Measurements from ENCODE around the genes STYX and GMFB.

DNA sequence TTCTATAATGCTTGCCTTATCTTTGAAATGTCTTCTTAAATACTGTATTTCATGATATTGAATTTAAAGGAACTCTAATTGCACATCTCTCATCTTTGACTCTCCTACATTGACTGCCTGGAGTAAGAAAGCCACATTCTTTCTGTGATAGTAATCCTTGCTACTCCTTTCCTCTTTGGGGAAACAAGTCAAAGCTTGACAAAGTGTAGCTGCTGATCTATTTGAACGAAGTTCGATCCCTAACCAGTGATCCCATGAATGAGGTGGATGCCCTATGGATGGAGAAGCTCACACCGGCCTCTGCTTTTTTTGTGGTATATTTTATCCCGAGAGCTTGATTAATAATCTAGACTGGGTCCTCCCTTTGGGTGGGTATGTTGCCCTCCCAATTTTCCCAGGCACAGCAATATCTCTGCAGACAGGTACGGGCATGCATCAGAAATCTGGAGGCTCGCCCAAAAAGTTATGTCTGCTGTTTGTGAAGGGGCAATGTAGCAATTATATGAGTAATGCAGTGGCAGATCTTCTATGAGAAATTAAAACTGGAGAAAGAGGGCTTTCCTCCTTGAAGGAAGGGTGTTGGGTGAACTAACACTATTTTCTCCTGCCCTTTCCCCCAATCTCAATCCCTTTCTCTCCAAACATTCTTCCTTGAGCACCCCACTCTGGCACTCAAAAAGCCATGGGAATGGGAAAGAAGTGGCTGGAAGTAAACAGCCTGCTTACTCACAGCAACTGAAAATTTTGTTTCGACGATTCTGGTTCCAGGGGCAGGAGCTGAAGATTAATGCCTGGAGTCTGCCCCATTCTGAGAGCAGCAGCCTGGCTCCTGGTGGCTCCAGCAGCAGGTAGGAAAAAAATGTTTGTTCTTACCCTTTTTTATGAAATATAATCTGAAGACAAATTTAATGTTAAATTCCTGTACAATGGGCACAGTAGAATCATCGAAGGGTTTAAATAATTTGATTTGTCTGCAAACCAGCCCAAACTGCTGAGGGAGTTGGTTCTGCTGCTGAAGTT is 162.8 kb upstream of the FRMD6 start:
- PRO-cap, result no peak
- RAMPAGE, long total RNA, 4 experiments, result no peak in any of the 4 experiments

GRCh38 chr14:51554310-51554975 is 97.3 kb upstream of the FRMD6 start:
- PRO-cap, result no peak
- RAMPAGE, long total RNA, 4 experiments, result no peak in any of the 4 experiments

DNA sequence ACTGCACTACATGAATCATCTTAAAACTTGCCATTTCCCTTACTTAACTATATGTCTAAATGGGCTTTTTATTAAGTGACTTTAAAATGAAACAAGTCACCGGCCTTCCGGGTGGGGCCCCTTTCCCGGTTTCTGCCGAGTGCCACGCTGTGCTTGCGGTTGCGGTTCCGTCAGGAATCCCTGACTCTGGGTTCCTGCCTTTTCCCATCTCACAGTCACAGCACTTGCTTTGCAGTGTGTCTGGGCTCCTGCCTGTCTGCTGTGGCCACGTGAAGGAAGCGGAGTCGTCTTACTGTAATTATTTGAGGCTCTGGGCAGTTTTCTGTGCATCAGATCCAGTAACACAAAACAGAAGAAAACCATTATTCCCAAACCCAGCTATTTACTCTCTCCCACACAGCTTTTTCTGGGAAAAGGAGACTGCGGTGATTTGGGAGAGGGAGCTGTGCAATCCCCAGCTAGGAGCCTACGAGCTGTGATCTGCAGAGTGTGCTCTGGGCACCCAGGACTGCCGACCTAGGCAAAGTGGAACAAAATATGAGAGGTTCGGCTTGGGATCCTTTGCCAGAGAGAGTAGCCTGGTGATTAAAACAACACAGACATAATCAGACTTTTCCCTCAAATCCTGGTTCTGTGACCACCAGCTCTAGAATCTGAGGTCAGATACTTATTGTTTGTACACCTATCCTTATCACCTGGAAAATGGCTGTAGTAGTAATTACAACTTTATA is 43.9 kb upstream of the FRMD6 start:
- PRO-cap, result no peak
- RAMPAGE, long total RNA, 4 experiments, result no peak in any of the 4 experiments

- PRO-cap, result no peak
- RAMPAGE, long total RNA, 4 experiments, result no peak in any of the 4 experiments
Measured at GRCh38 chr14:51697899-51698234, 46.2 kb downstream of the FRMD6 start.

DNA sequence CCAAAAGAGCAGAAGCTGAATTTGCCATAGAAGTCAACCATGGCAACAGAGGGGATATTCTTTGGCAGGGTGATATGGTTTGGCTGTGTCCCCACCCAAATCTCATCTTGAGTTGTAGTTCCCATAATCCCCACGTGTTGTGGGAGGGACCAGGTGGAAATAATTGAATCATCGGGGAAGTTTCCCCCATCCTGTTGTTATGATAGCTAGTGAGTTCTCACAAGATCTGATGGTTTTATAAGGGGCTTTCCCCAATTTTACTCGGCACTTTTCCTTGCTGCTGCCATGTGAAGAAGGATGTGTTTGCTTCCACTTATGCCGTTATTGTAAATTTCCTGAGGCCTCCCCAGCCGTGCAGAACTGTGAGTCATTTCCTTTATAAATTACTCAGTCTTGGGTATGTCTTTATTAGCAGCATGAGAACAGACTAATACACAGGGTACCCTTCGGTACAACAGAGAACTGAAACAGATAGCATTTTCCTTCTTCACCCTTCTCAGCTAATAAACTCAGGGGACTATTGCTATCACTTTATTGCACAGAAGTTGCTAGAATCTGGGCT is 45.3 kb downstream of the GNG2 start:
- PRO-cap, result no peak
- RAMPAGE, long total RNA, 4 experiments, result no peak in any of the 4 experiments

DNA sequence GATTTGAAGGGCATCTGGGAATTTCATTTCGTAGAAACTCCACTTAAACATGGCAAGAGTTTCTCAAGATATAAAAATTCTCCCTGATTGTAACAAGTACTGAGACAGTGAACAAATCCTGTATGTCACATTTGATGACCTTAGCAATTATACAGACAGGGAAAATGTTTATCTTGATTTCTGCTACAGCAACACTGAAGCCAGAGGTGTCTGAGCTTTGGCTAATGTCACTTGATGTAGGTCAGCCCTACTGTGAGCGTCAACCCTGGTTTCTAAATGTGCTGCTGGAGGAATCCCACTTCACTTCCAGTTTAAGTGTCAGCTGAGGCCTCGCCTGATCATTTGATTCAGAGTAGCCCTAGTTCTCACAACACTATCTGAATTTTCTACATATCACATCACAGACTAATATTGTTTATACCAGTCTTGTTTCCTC is 20.9 kb downstream of the RTRAF start:
- PRO-cap, result no peak
- RAMPAGE, long total RNA, 4 experiments, result no peak in any of the 4 experiments

- PRO-cap, result no peak
- RAMPAGE, long total RNA, 4 experiments, result no peak in any of the 4 experiments
Measured at GRCh38 chr14:52351939-52352520, 37.9 kb downstream of the PTGER2 start.

DNA sequence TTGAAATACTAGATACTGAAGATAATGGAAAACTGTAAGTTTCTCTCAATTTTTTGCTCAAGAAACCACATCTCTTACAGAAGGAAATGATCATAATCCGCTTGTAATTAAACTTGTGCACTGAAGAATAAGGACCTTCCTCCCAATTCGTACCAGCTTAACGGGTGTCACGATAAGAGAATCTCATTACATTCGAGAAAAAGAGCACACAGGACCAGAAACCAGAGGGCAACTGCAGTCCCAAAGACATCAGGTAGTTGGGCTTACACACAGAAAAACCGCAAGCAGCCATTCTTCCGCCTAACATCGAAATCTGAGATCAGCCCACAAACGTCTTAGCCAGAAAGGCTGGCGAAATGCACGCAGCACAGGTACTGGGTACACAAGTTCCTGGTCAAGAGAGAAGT is 750 bp downstream of the ERO1A start:
- PRO-cap, result unidirectional peak, plus-strand start at position 217 of the sequence; unidirectional peak, plus-strand start at position 342 of the sequence
- RAMPAGE, long total RNA, 4 experiments, result no peak in any of the 4 experiments

DNA sequence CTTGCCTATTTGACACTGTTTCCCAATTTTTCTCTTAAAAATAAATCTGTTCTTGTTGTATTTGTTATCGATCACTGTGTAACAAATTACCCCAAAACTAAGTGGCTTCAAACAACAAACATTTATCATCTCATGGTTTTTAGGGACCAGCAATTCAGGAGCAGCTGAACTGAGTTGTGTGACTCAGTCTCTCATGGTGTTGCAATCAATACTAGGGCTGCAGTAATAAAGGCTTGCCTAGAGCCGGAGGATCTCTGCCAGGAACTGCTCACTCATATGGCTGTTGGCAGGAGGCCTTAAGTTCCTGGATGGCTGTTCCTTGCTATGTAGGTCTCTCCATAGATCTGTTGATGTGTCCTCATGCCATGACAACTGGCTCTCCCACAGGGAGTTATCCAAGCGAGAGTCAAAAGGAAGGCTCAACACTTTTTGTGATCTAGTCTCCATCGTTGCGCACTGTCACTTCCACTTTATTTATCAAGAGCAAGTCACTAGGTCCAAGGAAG is 3.8 kb upstream of the PSMC6 start:
- PRO-cap, result no peak
- RAMPAGE, long total RNA, 4 experiments, result no peak in any of the 4 experiments

DNA sequence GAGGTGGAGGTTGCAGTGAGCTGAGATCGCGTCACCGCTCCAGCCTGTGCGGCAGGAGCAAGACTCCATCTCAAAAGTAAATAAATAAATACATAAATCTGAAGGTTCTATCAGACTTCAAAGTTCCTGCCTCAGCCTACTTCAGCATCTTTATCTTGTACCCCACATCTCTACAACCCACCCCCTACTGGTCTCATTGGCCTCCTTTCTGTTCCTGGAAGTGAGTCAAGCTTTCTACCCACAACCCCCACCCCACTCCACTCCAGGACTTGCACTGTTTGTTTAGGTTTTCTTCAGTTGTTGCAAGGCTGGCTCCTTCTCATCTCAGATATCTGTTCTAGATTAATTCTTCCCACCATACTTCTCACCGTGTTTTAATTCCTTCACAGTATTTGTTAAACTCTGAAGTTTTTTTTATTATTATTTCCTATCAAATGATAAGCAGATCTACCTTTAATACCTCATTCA is 695 bp upstream of the PSMC6 start:
- PRO-cap, result no peak
- RAMPAGE, long total RNA, 4 experiments, result no peak in any of the 4 experiments

- PRO-cap, result bidirectional peak, plus-strand start at chr14:52730215, minus-strand start at chr14:52729958
- RAMPAGE, long total RNA, 4 experiments, result start-site peak on the plus strand in 4 of 4 experiments, at chr14:52730170-52730231 at its widest, 29 to 496 reads per replicate
Measured at GRCh38 chr14:52730073-52731113, at the start of gene STYX. Gene STYX, plus strand, starts transcription at chr14:52730166.

DNA sequence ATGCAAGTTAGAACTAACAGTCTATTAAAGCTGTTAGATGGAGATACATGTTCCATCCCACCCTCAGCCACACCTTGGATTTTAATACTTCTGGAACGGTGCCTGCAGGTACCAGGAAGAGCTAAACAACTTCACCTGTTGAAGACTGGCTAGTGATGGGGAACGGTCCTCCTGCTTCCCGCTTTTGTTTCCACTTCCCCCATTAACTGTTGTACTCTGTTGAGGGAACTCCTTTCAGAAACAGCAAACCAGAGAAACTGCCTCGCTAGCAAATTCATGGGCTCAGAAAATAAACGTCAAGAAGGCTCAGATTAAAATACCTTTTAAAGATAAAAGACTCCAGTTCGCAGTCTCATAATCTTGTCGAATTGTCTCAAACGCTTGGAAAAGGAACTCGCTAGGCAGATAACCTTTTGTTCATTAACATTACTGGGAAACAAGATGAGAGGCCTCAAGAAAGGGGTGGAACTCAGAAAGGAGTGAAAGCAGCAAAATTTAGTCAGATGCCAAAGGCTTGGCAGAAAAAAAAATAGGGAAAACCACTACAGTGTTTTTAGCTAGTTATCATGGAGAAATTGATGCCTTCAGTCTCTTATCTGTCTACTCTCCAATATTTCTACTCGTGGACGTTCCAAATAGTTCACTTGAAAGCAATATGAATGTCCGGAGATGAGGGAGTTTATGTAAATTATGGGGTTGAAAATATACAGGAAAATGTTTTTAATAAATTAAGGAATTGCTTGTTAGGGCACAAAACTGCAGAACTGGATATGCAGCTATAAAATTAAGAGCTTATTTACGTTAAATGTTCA is 1.4 kb upstream of the FERMT2 start:
- PRO-cap, result no peak
- RAMPAGE, long total RNA, 4 experiments, result no peak in any of the 4 experiments

DNA sequence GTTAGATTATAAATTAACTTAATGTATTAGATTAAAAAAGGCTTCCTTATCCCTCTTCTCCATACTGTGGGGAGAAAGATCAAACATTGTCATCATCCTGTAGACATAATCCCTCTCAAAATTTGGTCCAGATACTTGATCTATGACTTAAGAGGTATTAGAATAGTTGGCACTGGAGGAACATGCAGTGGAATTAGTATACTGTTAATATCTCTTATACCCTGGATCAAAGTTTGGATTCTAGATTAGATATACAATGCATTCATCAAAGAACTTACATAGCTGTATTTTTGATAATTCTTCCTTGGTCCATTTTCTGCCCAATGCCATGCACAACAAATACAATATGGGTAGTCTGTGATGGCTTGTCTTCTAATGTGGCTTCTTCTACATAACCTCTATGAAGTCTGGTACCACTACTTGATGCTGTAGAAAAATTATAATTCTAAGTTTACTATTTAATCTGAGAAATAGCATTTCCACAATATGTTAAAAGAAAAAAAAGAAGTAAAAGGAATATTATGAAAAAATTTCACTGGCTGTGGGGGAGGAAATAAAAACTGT is 61.5 kb downstream of the DDHD1 start:
- PRO-cap, result no peak
- RAMPAGE, long total RNA, 4 experiments, result no peak in any of the 4 experiments

GRCh38 chr14:53217369-53218118 is 64.4 kb upstream of the DDHD1 start:
- PRO-cap, result bidirectional peak, plus-strand start at chr14:53217769, minus-strand start at chr14:53217535
- RAMPAGE, long total RNA, 4 experiments, result start-site peak on the plus strand in 2 of 4 experiments, at chr14:53217436-53217972 at its widest, 16 to 51 reads per replicate

GRCh38 chr14:53327861-53328273 is 174.7 kb upstream of the DDHD1 start:
- PRO-cap, result no peak
- RAMPAGE, long total RNA, 4 experiments, result no peak in any of the 4 experiments

DNA sequence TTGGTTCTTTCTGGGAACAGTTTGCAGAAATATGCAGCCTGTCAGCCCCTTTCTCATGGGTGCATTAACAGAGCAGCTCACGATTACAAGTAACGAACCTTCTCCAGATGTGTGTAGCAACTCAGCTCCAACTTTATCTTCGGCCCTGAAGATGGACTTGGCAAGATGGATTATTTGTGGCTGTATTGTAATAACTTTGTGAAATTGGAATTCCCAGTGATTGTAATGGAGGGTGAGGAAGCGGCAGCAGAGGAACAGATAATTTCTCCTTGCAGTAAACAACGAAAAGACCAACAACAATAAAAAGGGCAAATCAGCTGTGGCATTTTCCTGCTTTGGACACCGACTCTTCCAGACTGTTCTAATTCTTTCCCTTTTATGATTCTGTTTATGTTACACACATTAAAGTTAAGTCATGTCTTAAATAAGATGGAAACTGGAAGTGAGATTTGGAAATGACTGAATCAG is 214.7 kb upstream of the DDHD1 start:
- PRO-cap, result no peak
- RAMPAGE, long total RNA, 4 experiments, result no peak in any of the 4 experiments

GRCh38 chr14:53608392-53608935 is 348.2 kb downstream of the BMP4 start:
- PRO-cap, result no peak
- RAMPAGE, long total RNA, 4 experiments, result no peak in any of the 4 experiments

DNA sequence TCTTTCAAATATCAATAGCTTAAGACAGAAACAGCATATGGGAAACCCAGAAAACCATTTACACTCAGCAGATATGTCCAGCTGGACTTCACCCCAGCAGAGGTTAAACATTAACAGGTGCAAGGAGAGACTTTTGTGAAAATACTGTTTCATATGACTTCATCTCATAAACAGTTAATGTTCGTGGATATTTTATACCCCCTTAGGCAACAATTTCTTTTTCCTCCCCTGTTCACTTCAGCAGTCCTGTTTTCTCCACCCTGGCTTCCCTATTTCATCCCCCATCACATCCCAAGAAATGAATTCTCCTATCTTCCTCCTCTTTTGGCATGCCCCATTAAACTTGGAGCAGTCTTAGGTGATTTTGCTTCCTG is 68.0 kb downstream of the BMP4 start:
- PRO-cap, result no peak
- RAMPAGE, long total RNA, 4 experiments, result no peak in any of the 4 experiments

GRCh38 chr14:53952965-53953714 is 3.5 kb downstream of the BMP4 start:
- PRO-cap, result bidirectional peak, plus-strand start at chr14:53953608, minus-strand start at chr14:53953395
- RAMPAGE, long total RNA, 4 experiments, result start-site peak on the minus strand in 1 of 4 experiments, at chr14:53953382-53953427 at its widest, 15 reads per replicate

- PRO-cap, result unidirectional peak, plus-strand start at chr14:54488403; bidirectional peak, plus-strand start at chr14:54488786, minus-strand start at chr14:54488667; bidirectional peak, plus-strand start at chr14:54489197, minus-strand start at chr14:54488974
- RAMPAGE, long total RNA, 4 experiments, result start-site peak on the minus strand in 4 of 4 experiments, at chr14:54488842-54489035 at its widest, 31 to 1,699 reads per replicate
Measured at GRCh38 chr14:54488332-54489409, at the start of gene GMFB. Gene GMFB, minus strand, starts transcription at chr14:54488980.

Measured in transverse colon (tissue), 4 donors.